Brain (tissue), 1 donor: ENCODE measurements around a stretch of chr7.

GRCh38 chr7:96377326-96377650, 55.4 kb upstream of the SLC25A13 start:
- RRBS = no CpG with 5 or more reads among the region's 1 CpG

DNA sequence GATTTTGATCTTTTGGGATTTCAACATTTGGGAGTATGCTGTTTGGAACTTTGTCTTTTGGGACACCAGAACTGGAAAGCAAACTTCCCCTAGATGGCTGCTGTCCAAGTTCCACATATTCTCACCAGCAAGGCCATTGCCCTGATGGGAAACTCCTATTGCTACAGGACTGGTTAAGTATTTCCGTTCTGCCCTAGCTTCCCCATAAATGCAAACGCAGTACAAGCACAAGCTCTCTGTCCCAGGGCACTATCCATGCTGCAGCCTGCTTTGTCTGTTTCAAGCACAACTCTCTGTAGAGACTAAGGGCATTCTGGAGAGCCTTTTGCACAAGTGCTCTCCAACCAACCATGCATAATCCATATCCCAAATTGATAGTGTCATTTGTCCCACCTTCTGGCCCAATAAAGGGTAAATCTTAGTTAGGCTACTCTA, 79.4 kb upstream of the SLC25A13 start:
- RRBS = no CpG with 5 or more reads among the region's 2 CpGs

DNA sequence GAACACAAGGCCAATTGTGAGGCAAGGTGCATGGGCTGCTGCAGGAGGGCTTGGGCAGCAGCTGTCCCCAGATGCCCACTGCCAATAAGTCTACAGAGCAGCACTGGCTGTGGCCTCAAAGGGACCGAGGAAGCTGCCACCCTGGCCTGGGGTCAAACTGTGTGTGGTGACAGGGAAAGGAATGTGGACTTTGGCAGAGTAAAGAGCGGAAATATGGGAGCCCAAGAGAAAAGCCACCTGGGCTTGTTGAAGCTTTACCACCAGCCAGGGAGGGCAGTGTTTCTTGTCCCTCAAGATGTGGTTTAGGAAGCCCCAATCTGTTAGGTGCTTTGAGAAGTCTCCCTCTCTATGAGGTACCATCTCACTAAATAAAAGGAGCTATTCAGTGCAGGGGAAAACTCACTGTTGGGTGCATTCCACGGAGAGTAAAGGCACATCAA, 93.7 kb upstream of the SLC25A13 start:
- RRBS = no CpG with 5 or more reads among the region's 3 CpGs

DNA sequence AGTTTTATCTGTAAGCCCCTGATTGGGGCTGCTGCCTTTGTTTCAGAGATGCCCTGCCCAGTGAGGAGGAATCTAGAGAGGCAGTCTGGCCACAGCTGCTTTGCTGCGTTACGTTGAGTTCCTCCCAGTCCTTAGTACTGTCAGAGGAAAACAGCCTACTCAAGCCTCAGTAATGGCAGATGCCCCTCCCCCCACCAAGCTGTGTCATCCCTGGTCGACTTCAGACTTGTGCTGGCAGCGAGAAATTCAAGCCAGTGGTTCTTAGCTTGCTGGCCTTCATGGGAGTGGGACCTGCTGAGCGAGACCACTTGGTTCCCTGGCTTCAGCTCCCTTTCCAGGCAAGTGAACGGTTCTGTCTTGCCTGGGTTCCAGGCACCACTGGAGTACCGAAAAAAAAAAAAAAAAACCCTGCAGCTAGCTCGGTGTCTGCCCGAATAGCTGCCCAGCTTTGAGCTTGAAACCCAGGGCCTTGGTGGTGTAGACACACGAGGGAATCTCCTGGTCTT, 9.0 kb downstream of the SDHAF3 start:
- RRBS = no CpG with 5 or more reads among the region's 10 CpGs

DNA sequence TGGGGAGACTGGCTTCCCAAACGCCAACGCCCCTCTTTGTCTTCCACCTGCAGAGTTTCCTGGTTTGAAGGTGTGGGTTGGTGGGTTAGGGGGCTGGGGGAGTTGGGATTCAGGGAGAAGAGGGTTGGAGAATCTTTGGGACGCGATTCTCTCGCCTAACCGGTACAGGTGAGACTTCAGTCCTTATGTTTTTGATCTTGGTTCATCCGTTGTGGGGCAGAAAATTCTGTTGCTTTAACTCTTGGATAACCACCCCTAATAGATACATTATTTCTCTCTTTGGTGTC, 352 bp downstream of the TAC1 start:
- RRBS = no CpG with 5 or more reads among the region's 7 CpGs

GRCh38 chr7:97905105-97905892, 33.1 kb upstream of the ASNS start:
- RRBS = no CpG with 5 or more reads among the region's 4 CpGs

DNA sequence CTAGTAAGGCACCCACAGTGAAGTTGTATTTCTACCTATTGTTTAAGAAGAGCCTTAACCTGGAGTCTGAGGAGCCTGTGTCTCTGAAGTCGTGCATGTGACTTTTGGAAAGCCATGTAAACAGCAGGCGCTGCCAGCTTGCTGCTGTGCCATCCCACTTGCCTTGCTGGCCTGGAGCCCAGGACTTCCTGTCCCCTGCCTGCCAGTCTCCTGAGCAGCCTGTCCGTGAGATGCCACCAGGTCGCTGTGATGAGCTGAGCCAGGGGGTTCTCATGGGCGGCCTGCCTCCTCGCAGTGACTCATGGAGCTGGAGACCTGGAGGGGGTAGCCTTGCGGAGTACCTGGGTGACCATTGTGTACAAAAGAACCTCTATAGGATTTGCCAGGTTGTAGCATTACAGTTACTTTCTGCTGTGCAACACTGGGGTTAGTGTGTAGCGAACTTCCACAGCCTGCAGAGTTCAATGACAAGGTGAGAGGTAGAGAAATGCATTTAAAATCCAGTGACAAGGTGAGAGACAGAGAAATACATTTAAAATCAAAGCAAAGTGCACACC, 36.8 kb upstream of the BHLHA15 start:
- RRBS = no CpG with 5 or more reads among the region's 8 CpGs

GRCh38 chr7:98283139-98283668, 1.7 kb downstream of the BRI3 start:
- RRBS = 38% methylated on average over 1 of the region's 10 CpGs

DNA sequence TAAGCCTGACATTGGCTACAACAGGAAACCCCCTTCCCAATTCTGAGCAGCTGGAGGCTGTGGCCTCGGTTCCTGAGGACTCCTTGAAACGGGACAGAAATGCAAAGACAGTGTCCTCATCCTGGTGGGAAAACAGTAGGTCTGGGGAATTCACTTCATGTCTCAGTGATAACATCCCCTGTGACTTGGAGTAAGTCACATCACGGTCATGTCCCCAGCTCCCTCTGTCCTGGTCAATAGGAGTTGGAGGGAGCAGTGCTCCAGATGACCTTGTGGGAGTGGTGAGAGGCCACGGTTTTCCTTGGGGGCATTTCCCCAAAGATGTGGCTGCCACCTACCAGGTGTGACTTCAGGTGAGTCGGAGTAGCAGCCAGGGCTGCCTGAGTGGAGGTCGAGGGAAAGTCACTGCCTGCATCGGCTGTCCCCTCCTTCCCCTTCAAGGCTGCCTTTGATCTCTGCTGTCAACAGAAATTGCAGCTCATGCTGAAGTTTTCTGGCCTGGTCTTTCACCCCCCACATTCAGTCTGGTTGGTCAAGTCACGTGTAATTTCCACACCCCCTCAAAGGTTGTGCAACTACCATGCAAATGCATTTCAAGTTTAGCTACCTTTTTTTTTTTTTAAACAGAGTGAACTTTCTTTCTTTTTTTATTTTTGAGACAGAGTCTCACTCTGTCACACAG, 16.5 kb upstream of the BAIAP2L1 start:
- RRBS = no CpG with 5 or more reads among the region's 8 CpGs

- RRBS = 4% methylated on average over 4 of the region's 17 CpGs
Observed at GRCh38 chr7:98826699-98827204, 43.1 kb downstream of the TMEM130 start.

DNA sequence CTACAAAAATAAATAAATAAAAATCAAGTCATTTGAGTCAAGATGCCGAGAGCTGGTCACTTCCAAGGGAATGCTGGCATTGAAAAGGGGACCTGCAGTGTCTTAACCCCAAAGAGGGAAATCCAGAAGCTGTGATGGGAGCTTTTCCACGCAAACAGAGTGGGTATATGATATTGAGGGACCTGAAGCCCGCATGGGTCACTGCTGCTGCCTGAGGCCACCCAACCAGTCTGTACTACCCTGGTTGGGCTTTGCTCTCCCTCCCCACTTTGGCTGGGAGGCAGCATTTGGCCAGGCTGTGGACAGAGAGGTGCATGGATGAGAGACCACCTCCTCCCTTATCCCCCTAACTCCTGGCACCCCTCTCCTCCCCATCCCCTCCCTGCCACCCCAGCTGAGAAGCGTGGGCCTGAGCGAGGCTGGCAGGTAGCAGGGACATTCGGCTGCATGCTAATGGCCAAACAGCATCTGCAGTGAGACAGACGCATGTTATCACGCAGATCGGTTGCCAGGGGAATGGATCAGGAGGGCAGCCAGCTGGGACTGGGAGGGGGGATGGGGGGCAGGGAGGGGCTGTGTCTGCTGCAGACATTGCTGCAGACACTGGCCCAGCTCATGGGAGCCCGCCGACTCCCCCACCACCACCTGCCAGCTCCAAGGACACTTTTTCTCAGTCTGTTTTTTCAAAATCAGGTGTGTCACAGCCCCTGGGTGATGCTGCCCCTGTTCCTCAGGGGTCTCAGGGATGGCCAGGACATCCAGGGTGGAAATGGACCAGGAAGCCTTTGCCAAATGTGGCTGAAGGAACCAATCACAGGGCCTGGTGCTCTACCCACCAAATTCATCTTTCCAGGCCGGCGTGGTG, 2.5 kb downstream of the TMEM130 start:
- RRBS = no CpG with 5 or more reads among the region's 13 CpGs

DNA sequence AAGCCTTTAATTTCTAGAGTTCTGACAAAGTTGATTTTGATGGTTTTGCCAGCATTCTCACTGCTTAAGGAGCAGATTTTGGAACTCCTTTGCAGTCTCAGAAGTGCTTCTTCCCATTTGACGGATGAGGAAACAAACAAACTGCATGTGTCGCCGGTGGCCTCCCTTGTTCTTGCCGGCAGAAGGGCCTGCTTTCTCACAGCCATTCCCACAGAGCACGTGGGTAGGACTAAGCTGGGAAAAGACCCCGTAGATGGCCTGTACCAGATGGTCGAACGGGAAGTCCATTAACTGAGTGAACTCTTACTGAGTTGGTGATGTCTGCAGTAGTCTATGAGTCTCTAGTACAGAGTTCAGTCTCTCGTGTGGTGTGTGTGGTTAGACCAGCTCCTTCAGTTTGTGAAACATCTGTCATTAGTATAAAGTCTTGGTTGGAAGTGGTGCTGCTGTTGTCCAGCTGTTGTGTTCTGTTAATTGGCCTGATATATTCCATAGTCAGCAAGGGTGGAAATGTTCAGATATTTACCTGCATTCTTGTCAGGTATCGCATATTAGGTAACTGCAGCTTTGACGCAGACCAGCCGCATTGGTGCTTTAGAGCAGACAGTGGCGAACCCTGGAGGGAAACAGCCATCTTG, 132.0 kb downstream of the TRRAP start:
- RRBS = no CpG with 5 or more reads among the region's 13 CpGs

DNA sequence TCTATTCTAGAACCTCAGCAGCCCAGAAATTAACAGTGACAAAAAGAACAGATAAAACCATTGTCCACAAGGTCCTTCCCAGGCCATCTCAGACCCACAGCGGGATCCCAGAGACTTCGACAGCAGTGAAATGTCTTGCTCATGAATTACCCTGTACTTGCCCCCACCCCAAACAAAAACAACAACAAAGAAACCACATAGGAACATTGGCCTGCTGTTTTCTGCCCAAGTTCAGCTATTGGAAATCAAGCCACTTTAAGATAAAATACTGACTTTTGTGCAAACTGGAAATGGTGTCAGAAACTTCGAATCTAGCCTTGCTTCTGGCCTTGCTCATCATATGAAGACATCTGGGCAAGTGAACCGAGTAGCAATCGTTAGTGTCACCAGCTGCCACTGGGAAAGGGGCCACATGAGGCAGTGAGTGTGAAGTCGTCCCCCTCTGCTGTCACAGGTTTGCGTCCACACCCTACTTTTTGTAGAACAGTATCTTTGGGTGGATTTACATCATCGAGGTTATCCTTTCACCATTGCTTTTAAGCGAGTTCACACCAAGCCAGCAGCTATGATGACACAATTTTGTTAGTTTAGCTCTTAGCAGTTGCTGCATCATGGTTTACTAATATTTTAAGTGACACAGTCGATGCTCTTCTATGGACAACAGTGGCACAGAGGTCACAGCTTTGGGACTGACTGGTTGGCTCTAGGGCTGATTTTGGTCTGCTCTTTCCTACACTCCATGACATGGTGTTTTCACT, 114.7 kb downstream of the SMURF1 start:
- RRBS = no CpG with 5 or more reads among the region's 10 CpGs

GRCh38 chr7:99030906-99031918, 112.7 kb downstream of the SMURF1 start:
- RRBS = no CpG with 5 or more reads among the region's 13 CpGs

DNA sequence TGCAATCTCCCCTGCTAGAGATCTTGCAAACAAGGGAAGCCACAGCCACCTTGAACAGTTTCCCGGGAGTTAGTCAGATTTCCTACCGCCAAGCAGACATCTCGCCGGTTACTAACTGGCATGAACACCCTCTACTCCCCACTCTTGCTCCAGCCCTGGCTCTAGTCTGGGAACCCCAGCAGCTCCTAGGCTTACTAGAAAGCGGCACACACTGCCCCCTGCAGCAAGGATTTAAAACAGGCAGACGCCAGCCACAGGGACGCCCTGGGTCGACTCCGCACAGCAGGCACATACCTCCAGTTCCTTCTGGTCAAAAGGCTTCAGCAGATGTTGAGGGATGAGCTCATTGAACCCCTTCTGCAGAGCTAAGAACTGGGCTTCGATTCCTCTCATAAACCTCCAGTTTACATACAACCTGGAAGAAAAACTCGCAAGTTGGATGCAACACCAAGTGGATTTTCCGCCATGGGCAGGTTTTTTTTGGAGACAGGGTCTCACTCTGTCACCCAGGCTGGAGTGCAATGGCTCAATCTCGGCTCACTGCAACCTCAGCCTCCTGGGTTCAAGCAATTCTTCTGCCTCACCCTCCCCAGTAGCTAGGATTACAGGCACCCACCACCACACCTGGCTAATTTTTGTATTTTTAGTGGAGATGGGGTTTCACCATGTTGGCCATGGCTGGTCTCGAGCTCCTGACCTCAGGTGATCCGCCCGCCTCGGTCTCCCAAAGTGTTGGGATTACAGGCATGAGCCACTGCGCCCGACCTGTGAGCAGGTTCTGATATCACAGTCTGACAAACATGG, 106.9 kb downstream of the SMURF1 start:
- RRBS = 7% methylated on average over 4 of the region's 19 CpGs

DNA sequence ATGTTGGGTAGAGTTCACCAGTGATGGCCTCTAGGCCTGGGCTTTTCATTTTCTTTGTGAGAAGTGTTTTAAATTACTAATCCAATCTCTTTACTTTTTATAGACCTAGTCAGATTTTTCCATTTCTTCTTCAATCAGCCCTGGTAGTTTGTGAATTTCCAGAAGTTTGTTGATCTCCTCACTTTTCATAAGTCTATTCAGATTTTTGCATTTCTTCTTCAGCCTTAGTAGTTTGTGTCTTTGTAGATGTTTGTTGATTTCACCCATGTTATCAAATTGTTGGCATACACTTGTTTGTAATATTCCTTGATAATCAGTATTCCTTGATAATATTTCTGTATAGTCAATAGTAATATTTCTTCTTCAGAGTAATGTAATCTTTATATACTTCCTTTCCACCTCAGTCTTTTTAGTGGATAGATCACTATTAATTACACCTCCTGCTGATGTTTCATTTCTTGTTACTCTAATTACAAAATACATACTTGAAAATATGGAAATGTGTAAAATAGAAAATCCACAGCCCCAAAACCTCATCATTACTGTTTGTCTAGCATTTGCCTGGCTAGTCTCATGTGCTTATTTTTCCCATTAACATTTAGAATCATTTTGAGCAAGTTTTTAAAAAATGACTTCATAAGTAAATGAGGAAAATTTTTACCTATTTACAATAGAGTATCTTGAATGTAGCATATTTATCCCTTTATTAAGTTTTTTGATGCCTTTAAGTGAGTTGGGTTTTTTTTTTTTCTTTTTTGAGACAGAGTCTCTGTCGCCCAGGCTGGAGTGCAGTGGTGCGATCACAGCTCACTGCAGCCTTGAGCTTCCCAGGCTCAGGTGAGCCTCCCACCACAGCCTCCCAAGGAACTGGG, 79.3 kb downstream of the SMURF1 start:
- RRBS = no CpG with 5 or more reads among the region's 2 CpGs

DNA sequence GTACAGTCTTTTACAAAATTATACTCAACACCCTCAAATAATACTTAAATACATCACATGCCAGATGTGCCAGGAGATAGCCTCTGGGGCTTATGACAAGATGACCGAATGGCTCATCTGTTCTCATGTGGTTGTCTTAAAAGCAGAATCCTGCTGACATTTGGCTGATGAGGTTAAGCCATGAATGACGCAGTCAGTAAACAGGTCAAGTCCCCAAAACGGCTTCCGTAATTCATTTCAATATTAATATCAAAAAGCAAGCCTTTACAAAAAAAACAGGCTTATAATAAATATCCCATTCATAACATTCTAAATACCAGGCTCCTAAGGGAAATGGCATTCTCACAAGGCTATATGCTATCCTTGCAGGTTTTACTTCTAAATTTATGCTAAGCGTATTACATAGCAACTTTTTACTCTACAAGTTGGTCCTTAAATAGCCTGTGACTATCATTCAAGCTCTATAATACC, 15.7 kb downstream of the SMURF1 start:
- RRBS = no CpG with 5 or more reads among the region's 5 CpGs

GRCh38 chr7:99268068-99268309, 57.7 kb upstream of the ARPC1A start:
- RRBS = no CpG with 5 or more reads among the region's 2 CpGs

DNA sequence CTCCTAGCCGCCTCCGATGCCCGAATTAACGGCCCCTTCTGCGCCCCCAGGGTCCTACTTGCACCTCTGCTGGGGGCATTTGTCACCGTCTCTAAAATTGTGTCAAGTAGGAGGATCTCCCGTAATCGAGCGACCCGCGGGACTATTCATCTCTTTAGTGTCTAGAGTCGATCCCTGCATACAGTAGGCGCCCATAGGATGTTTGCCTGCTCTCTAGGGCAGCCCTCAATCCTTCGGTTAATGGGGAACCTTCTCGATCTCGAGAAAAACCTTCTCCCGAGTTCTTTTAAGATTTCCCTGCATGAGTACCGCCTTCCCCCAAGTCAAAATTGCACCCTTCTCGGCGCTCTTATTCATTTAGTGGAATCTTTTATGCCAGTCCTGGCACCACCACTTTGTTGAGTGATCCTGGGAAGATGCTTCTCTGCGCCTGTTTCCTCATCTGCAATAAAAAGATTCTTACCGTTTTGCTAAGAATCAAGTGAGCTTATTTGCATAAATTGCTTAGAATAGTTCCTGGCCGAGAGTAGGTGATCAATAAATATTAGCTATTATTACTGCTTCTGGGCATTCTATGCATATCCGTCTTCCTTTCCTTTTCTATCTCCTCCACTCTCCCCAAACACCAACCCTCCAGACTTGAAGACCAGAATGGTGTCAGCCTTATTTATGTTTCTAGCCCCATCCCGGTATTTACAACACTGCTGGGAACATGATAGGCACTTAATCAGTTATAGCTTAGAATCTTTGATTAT, 693 bp downstream of the ARPC1A start:
- RRBS = no CpG with 5 or more reads among the region's 25 CpGs

- RRBS = no CpG with 5 or more reads among the region's 7 CpGs
Observed at GRCh38 chr7:99381611-99382062, 7.1 kb downstream of the ARPC1B start.